ENCODE results near the gene SERTAD3.

GRCh38 chr19:40224680-40225257 lies 1.7 kb downstream of the CCNP start:
- PRO-cap, 4 experiments, result no peak in any of the 4 experiments
- RAMPAGE, long total RNA, 4 experiments, result no peak in any of the 4 experiments

GRCh38 chr19:40273382-40274332 lies 11.5 kb downstream of the AKT2 start:
- PRO-cap, 4 experiments, result peak in 3 of 4 experiments; most common minus-strand start chr19:40273835 (in 3)
- RAMPAGE, long total RNA, 4 experiments, result no peak in any of the 4 experiments

DNA sequence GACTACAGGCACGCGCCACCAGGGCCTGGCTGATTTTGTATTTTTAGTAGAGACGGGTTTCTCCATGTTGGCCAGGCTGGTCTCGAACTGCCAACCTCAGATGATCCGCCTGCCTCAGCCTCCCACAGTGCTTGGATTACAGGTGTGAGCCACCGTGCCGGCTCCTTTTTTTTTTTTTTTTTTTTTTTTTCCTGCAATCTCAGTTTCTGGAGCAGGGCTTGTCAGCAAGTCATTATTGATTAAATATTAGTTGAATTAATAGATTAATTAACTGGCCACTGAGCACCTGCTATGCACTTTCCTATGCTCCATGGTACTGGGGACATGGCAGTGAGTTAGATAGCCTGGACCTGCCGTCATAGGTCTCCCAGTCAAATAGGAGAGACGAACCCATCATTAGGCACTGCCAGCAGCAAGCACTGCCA lies 7.0 kb downstream of the PLD3 start:
- PRO-cap, 4 experiments, result no peak in any of the 4 experiments
- RAMPAGE, long total RNA, 4 experiments, result no peak in any of the 4 experiments

DNA sequence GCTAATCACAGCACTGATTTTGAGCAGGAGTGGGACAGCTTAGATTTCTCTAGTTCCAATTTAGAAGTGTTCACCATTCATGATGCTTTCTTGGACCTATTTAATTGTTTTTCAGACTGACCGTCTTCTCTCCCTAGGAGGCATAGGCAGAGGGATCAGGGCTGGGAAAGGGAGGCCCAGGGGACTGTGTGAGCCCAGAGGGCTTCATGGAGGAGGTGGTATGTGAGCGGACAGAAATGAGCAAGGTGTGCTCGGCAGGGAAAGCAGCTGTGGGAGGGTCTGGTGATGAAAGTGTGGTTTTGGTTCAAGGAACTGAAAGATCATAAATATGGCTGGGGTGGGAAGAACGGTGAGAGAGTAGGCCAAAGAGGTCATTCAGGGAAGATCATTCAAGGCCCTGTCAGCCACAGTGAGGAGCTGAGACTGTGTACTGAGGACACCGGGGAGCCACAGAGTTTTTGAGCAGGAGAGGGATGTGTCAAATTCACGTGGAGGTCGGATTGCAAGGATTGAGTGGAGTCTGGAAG lies 7.4 kb downstream of the PLD3 start:
- PRO-cap, 4 experiments, result no peak in any of the 4 experiments
- RAMPAGE, long total RNA, 4 experiments, result no peak in any of the 4 experiments

DNA sequence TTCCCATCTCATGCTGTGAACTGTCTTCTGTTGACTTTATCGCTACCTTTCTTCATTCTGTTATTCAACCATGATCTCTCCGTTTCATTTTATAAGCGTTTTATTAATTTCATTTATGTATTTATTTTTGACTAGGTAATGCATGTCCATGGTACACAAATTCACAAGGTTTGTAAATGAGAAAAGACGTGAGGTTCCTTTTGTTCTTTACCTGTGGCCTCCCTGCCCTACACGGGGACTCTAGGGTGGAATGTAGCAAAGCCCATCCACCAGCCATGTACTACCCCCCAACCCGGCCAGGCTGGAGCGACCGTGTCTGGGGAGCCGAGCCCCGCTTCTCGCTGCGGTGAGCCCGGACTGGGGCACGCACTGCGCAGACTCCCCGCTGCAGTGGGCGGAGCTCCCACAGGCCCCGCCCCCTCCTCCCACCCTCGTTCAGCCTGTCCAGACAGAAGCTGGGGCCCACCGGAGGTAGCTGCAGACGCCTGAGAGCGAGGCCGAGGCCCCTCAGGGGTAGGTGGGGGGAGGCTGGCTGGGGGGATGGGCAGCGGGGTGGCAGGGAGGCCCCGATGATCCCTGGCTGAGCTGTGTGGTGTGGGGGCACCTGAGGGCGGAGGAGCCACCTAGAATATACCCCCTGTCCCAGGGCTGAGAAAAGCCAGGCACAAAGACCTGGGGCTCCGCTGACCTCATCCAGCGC lies 17.1 kb downstream of the PLD3 start:
- PRO-cap, 4 experiments, result peak in 3 of 4 experiments; most common plus-strand start position 480 of the sequence (in 3); most common minus-strand start position 340 of the sequence (in 3)
- RAMPAGE, long total RNA, 4 experiments, result start-site peak on the plus strand in 3 of 4 experiments, centred at positions 448 to 461 of the sequence, 1,031 to 2,932 reads per replicate

GRCh38 chr19:40392712-40393337 lies 2.8 kb upstream of the HIPK4 start:
- PRO-cap, 4 experiments, result no peak in any of the 4 experiments
- RAMPAGE, long total RNA, 4 experiments, result no peak in any of the 4 experiments

DNA sequence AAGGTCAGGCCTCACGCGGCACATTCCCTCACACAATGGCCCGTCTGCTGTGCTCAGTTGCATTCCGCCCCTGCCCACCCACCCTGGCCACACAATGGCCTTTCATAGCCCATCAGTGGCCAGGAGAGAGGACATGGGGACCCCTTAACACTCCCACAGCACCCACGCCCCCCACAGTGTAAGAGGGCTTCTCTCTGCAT lies 3.0 kb downstream of the PRX start:
- PRO-cap, 4 experiments, result no peak in any of the 4 experiments
- RAMPAGE, long total RNA, 4 experiments, result no peak in any of the 4 experiments

- PRO-cap, 4 experiments, result no peak in any of the 4 experiments
- RAMPAGE, long total RNA, 4 experiments, result no peak in any of the 4 experiments
Observed at GRCh38 chr19:40423830-40424547, 1.8 kb downstream of the SERTAD1 start.

DNA sequence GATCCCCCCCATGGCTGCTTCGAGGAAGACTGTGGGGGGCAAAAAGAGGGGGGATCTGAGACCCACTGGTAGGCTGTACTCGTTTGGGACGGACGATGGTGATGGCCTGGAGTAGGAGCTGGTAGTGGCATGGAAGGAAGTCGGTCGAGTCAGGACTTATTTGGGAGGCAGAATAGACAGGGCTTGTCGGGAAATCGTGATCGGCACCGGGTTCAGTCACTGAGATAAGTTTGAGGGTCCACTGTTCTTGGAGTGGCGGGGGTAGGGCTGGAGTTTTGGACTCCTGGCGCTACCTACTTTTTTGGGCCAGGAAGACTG lies 869 bp downstream of the SERTAD1 start:
- PRO-cap, 4 experiments, result no peak in any of the 4 experiments
- RAMPAGE, long total RNA, 4 experiments, result no peak in any of the 4 experiments

DNA sequence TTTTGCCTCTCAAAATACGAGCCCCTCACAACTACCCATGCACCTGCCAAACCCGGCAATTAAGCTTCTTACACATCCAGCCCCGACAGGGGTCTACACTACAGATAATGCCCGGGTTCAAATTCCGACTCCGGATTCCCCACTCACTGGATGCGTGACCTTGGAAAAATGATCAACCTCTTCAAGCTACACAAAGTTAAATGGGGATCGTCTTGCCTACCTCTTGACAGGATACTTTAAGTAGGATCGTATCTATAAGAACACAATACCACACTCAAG lies 363 bp upstream of the SERTAD1 start:
- PRO-cap, 4 experiments, result no peak in any of the 4 experiments
- RAMPAGE, long total RNA, 4 experiments, result no peak in any of the 4 experiments

DNA sequence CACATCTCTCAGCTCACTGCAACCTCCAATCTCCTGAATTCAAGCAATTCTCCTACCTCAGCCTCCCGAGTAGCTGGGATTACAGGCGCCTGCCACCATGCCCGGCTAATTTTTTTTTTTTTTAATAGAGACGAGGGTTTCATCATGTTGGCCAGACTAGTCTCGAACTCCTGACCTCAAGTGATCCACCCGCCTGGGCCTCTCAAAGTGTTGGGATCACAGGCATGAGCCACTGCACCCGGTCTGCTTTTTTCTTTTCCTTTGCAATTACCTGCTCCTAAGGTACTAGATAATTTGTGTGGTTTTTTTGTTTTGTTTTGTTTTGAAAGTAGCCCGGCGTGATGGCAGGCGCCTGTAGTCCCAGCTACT lies 7.0 kb upstream of the SERTAD1 start:
- PRO-cap, 4 experiments, result no peak in any of the 4 experiments
- RAMPAGE, long total RNA, 4 experiments, result no peak in any of the 4 experiments

GRCh38 chr19:40440795-40441370 lies 3.3 kb downstream of the SERTAD3 start:
- PRO-cap, 4 experiments, result no peak in any of the 4 experiments
- RAMPAGE, long total RNA, 4 experiments, result no peak in any of the 4 experiments

DNA sequence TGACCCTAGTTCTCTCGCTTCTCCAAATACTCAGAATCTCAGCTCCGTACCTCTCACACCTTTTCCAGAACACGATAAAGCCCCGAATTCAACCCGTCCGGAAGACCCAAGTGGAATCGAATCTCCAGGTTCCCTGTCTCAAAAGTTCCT lies 455 bp downstream of the SERTAD3 start:
- PRO-cap, 4 experiments, result no peak in any of the 4 experiments
- RAMPAGE, long total RNA, 4 experiments, result no peak in any of the 4 experiments

DNA sequence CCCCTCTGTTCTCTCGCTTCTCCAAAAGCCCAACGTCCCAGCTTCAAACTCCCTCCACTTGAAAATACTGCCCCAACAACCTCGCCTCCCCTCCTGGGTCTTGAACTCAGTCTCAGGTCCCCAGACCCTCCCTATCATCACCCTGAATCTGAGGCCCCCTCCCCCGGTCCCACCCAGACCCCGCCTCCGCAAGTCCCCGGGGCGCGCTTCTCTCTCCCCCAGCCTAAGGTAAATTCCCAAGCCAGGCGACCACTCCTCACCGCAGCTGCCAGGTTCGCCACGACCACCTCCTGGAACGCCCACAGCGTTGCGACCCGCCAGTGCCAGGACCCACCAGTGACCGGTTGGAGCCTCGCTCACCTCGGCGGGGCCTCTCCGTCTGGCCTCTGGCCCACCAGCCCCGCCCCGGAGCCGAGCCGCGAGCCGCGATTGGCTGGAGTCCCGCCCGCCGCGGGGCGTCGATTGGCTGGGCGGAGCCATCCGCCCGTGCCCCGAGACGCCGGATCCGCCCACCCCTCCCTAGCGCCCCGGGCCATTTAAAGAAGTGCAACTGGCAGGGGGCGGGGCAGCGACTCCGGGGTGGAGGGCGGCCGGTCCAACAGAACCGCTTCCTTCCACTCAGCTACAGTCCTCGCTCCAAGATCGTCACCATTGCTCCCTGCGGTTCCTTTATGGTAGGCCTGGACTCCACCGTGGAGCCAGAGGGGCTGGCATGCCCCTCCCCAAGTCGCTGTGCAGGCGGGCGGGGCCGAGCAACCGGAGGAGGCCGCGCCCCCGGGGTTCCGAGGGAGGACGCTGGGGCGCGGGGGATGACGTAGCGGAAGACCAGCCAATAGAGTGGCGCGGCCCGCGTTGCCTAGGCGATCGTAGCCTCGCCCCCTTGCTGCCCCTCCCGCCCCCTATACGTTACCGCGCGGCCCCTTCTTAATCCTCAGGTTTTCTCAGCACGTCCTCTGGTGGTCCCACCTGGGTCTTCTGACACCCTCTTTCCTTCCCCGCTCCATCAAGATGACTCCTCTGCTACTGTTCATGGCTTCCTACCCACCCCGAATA lies at the start of gene SERTAD3:
Gene SERTAD3, minus strand, starts transcription at position 381 of the 1,053 bp plus-strand sequence.
- PRO-cap, 4 experiments, result peak in 4 of 4 experiments; most common plus-strand start position 927 of the sequence (in 4); most common minus-strand start position 381 of the sequence (in 4)
- RAMPAGE, long total RNA, 4 experiments, result start-site peak on the minus strand in 4 of 4 experiments, centred at positions 350 to 374 of the sequence, 117 to 236 reads per replicate

- PRO-cap, 4 experiments, result peak in 3 of 4 experiments; most common minus-strand start chr19:40570526 (in 3)
- RAMPAGE, long total RNA, 4 experiments, result no peak in any of the 4 experiments
Observed at GRCh38 chr19:40570315-40571253, 6.1 kb upstream of the SHKBP1 start.

GRCh38 chr19:40603390-40604466 lies 2.6 kb downstream of the LTBP4 start:
- PRO-cap, 4 experiments, result peak in 4 of 4 experiments; most common plus-strand start chr19:40604059 (in 2); most common minus-strand start chr19:40604018 (in 3)
- RAMPAGE, long total RNA, 4 experiments, result no peak in any of the 4 experiments

DNA sequence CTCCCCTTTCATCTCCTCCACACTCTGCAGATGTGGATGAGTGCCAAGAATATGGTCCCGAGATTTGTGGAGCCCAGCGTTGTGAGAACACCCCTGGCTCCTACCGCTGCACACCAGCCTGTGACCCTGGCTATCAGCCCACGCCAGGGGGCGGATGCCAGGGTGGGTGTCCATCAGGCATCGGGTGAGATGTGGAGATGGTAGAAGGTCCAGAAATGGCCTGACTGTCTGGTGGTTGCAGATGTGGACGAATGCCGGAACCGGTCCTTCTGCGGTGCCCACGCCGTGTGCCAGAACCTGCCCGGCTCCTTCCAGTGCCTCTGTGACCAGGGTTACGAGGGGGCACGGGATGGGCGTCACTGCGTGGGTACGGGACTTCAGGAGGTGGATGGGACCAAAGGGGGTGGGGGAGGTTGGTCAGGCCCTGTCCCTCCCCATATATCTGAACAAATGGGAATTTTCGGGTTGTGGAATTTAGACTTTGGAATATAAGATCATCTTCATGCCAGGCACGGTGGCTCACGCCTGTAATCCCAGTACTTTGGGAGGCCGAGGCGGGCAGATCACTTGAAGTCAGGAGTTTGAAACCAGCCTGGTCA lies 15.8 kb downstream of the LTBP4 start:
- PRO-cap, 4 experiments, result no peak in any of the 4 experiments
- RAMPAGE, long total RNA, 4 experiments, result start-site peak on the plus strand in 1 of 4 experiments, centred at positions 56 to 327 of the sequence, 24 reads per replicate

- PRO-cap, 4 experiments, result no peak in any of the 4 experiments
- RAMPAGE, long total RNA, 4 experiments, result no peak in any of the 4 experiments
Observed at GRCh38 chr19:40680750-40681110, 9.7 kb downstream of the NUMBL start.

GRCh38 chr19:40771196-40771395 lies 4.2 kb upstream of the MIA start:
- PRO-cap, 4 experiments, result peak in 1 of 4 experiments; most common minus-strand start chr19:40771265 (in 1)
- RAMPAGE, long total RNA, 4 experiments, result no peak in any of the 4 experiments

- PRO-cap, 4 experiments, result no peak in any of the 4 experiments
- RAMPAGE, long total RNA, 4 experiments, result no peak in any of the 4 experiments
Observed at GRCh38 chr19:41009568-41010367, 18.7 kb downstream of the CYP2B6 start.